Zone of skin (tissue), 1 donor: ENCODE results near the gene CHADL.

DNA sequence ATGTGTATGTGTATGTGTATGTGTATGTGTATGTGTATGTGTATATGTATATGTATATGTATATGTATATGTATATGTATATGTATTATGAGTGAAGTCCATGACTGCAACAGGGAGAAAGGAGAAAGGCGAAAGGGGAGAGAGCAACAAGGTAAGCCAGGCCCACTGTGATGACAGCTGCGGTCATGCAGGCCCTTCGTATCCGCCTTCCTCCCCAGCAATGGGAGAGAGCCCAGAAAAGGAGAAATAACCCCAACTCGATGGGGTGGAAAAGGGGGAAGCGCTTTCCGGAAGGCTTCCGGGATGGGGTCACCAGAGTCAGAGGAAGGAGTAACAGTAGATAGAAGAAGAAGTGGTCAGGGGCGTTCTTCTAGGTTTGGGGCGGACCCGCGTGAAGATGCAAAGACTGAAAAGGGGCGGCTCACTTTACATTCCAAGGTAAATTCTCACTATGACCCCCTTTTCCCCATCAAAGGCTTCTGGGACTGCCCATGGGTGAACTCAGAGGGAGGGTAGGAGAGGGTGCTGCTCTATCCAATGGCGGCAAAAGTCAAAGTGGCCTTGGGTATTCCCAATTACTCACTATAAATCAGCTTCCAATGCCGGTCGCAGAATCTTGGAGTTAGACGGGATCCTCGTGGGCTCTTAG is 1.3 kb upstream of the MRTFA start:
- RRBS = no CpG with 5 or more reads among the region's 18 CpGs

DNA sequence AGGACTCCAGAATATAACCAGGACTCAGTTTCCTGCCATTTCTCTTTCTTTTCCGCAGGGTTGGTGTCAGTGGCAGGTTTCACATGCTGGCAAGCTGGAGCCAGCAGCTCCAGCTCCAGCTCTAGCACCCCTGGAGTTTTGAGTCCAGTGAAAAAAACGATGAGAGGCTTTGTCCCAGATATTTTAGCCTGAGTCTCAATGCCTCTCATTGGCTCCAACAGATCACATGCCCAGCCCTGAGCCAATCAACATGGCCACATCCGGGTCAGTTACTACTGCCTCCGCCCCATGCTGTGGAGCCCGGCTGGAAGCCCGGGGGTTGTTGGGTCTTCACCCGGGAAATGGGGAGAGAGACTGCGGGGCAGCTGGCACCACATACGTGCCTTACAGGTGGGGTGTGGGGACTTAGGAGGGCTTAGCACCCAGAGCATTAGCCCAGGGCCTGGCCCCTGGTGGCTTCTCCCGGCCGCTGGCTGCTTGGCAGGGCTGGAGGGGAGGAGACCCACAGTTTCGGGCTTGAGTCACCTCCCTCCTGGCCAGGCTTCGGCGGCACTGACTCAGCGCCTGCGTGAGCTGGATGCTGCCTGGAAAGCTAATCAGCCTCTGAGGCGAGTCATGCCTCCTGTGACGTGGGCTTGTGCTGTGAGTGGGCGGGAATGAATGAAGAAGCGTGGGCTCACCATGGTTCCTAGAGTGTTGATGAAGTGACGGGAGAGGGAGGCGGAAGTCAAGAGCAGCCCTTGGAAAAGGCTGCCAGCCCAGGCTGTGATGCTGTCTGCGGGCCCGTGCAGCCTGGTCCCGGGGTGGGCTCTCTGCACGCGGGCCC is 15.3 kb upstream of the MRTFA start:
- RRBS = 13% methylated on average over 8 of the region's 27 CpGs

DNA sequence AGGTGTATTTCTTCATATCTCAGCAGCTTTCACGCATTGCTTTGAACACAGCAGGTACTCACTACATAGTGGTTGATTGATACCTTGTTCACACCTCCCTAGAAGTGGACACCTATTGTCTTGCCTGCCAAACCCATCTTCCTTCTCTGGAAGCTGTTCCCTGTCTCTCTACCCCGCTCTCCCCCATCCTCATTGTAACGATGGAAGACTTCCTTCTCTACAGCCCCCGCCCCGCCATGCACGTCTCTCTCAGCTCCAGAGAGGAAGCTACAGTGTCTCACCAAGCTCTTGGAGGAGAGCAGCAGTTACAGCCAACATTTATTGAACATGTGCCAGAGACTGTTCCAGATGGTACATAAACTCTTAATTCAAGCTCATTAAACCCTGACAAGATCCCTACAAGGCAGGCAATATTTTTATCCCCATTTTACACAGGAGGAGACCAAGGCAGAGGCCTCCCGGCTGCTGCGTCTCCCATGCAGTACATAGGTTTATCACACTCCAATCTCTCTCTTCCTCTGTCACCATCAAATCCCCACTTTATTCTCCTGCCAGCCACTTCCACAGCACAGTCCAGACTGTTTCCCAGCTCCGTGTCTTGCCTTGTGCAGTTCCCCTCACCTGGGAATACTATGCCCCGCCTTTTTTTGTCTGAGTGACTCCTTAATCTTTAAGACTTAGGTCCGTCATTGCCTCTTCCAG is 15.2 kb downstream of the MCHR1 start:
- RRBS = no CpG with 5 or more reads among the region's 11 CpGs

DNA sequence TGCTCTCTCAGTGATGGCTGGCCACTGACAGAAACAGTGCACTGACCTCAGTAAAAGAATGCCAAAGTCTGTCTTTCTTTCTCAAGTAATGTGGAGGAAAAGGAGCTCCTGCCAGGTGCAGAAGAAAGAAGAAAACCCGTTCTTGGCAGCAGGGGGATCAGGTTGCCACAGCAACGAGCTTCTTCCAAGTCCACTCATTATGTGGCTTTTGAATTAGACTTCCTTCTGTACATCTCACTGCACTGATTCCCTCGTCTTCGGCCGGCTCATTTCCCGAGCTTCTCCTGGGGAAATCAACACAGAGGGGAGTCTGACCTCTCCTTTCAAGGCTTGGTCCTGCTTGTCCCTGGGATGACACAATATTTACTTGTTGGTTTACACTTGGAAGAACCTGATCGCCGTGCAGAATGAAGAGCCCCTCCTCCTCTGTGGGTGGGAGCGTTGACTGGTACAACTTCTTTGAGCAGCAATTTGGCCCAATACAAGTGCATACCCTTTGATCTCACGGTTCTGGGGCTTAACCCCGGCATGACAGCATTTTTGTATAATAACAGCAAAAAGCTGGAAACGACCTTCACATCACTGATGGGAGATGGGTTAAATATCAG is 35.3 kb downstream of the MCHR1 start:
- RRBS = no CpG with 5 or more reads among the region's 12 CpGs

GRCh38 chr22:40764500-40765336 is 54.4 kb downstream of the SLC25A17 start:
- RRBS = no CpG with 5 or more reads among the region's 9 CpGs

DNA sequence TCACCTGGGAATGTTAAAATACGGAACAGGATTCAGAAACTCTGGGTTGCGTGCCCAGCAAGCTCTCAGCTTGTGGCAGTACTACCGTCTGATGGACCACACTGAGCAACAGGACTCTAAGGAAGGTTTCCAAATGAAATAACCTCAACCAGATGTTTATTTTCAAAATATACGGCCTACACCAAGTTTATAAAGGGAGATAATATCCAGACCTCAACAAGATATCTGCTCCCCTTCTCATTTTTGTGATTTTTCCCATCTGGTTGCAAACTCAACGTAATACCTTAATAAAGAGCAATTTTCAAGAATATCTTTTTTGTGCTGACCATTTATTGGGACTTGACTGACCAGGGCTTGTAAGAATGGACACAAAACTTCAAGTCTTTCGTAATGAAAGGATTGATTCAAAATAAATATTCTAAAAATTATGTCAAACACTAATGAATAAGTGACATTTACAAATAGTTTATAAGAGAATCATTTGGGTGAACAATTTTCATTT is 49.3 kb downstream of the SLC25A17 start:
- RRBS = no CpG with 5 or more reads among the region's 6 CpGs

DNA sequence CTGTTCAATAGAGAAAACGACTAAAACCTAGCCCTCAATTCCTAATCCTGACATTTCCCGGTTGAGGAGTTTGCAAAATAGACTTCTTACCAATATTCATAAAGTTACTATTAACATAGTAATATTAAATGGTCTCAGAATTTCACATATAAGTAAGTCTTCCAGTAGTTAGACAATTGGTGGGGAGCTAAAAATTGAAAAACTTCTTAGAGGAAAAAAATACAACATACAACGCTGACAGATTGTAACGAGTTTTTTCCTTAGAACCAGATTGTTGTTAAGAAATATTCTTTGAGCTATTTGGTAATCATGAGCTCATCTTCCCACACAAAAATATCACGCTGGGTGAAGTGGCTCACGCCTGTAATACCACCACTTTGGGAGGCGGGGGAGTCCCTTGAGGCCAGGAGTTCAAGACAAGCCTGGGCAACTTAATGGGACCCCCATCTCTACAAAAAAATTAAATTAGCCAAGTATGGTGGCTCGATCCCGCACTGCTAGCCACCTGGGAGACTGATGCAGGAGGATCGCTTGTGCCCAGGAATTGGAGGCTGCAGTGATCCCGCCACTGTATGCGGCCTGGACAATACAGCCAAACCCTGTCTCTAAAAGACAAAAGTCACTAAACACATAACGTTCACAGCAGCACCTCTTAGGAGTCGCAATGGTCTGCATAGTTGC is 1.5 kb downstream of the ST13 start:
- RRBS = 14% methylated on average over 1 of the region's 14 CpGs

DNA sequence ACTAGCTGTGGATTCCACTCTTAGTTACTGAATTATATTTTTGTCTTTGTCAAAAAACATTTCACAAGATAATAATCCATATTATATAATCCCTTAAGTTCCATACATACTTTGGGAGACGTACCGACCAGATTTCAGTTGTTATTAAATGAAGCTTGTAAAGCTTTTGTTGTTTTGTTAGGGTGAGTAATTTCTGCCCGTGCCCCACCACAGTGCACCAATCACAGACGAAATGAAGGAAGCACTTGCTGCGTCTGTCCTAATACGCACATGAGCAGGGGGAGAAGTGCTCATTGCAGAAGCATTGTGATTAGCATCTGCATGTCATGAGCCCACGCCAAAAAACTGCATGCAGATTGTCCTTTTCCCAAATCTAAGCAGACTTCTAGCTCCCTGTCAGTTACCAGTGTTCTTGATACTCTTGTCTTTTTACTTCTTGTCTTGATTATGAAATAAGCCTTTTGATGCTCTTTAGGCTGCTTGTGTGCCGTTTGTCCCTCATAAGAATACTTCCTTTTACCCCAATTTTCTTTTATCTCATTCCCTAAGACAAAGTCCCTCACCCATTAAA is 15.5 kb downstream of the RBX1 start:
- RRBS = no CpG with 5 or more reads among the region's 8 CpGs

DNA sequence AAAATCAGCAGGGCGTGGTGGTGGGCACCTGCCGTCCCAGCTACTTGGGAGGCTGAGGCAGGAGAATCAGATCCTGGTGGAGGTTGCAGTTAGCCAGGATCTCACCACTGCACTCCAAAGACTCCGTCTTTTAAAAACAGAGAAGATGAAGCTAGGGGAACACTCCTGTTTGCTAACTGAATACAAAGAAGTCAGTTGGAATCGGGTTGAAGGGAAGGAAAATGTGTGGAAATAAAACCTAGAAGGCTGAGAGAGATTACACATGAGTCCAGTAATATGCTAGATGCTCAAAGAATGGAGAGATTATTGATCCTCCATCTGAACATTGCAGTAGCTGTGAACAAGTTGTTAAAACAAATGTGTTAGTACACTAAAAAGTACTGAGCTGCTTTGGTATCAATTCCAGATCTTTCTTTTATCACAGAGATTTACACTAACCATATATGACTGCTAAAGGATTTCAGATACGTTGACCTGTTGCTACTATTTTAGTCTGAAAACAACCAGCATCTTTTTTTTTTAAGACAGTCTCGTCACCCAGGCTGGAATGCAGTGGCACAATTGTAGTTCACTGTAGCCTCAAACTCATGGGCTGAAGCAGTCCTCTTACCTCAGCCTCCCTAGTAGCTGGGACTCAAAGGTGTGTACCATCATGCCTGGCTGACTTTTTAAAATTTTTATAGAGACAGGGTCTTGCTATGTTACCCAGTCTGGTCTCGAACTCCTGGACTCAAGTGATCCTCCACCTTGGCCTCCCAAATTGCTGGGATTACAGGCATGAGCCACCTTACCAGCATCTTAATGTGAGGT is 24.3 kb upstream of the L3MBTL2 start:
- RRBS = no CpG with 5 or more reads among the region's 7 CpGs

GRCh38 chr22:41240726-41241441 is at the start of gene CHADL:
Gene CHADL (minus strand): TSS chr22:41240931.
- RRBS = 63% methylated on average over 3 of the region's 20 CpGs

DNA sequence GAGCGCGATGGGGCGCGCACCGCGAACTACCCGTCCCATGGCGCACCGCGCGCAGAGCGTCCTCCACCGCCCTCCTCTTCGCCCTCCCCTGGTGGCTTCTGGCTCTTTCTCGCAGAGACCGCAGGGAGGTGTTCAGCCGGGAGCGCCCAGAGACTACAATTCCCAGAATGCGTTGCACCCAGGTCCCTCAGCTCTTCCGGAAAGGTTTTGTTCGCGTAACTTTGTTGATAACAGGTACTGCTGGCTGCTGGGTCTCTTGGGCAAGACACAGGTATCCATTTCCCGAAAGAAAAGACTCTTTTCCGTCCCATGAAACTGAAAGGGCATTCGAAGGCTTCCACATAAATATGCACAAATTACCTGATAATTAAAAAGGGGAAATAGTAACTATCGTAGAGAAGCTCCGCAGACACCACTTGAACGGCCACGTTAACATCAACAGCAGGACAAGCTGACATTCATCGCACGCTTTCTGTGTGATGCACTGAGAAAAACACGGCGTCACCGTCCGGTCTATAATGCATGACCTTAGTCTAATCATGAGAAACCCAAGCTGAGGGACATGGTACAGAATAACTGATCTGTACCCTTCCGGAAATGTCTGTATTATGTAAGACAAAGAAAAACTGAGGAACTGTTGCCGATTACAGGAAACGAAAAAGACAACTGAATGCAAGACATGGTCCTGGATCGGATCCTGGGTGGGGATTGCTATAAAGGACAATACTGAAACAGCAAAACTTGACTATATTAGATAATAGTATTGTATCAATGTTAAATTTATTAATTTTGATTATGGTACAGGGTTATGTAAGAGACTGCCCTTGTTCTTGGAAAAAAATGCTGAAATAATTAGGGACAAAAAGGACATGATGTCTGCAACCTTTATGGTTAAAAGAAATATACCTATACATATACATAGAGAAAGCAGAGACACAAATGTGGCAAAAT is 612 bp upstream of the RANGAP1 start:
- RRBS = 2% methylated on average over 6 of the region's 39 CpGs

DNA sequence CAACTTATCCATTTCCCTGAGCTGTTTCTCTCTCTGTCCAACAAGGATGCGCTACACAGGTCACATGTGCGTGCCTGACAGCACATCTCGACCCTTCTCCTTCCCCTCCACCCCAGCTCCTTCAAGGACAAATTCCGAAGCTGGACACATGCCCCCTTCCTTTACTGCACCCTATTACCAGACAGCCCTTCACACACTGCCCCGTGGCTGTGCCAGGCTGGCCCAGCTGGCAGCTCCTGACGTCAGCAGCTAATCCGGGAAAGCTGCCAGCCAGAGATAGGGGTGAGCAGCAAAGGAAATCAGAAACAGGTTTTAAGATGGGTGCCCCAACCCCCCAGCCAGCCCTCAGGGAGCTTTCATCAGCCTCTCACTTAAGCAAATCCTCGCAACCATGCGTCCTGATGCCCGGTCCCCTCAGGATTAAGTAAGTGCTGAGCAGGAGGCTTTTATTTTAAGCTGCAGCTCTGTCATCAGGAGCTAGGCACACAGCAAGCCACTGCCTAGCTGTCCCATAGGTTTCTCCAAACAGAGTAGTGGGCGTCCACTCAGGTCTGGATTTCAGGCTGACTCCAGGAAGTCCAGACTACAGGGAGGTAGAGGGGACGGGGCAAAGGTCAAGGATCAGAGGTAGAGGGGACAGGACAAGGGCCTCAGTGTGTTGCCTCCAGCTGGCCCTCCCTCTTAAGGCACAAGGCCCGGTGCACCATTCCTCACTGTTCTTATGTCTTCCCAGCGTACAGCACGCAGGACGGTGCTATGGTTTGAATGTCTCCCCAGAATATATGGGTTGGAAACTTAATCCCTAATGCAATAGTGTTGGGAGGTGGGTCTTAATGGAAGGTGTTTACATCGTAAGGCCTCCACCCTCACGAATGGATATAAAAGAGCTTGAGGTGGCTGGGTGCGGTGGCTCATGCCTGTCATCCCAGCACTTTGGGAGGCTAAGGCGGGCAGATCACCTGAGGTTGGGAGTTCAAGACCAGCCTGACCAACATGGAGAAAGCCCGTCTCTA is 20.5 kb downstream of the TEF start:
- RRBS = no CpG with 5 or more reads among the region's 21 CpGs

GRCh38 chr22:41403606-41404398 is 22.1 kb downstream of the TEF start:
- RRBS = no CpG with 5 or more reads among the region's 16 CpGs

DNA sequence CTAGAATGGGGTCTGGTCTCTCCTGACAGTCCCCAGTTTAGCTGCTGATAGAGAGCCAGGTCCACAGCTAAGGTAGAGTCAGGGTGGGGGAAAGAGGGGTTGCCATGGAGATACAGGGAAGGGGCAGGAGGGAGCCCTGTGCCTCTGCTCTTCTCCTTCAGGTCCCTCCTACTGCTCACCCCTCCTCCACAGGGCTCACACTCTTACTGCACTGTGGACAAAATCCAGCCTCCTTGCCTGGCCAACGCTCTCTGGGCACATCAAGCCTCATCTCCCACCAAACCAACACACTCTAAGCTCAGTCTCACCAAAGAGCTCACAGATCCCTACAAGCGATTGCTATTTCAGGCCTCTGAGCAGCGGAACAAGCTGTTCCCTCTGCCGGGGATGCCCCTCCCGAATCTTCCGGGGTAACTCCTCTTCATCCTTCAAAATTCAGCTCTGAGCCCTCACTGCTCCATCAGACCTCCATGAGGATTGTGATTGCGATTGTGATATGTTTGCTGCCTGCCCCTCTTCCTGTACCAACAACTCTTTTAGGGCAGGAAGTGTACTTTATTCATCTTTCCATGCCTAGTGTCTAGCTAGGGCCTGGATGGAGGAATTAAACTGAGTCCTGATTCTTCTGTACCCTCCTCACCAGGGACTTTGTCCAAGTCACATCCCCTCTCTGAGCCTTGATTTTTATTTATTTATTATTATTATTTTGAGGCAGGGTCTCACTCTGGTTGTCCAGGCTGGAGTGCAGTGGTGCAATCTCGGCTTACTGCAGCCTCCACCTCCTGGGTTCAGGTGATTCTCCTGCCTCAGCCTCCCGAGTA is 29.9 kb downstream of the TEF start:
- RRBS = no CpG with 5 or more reads among the region's 9 CpGs

DNA sequence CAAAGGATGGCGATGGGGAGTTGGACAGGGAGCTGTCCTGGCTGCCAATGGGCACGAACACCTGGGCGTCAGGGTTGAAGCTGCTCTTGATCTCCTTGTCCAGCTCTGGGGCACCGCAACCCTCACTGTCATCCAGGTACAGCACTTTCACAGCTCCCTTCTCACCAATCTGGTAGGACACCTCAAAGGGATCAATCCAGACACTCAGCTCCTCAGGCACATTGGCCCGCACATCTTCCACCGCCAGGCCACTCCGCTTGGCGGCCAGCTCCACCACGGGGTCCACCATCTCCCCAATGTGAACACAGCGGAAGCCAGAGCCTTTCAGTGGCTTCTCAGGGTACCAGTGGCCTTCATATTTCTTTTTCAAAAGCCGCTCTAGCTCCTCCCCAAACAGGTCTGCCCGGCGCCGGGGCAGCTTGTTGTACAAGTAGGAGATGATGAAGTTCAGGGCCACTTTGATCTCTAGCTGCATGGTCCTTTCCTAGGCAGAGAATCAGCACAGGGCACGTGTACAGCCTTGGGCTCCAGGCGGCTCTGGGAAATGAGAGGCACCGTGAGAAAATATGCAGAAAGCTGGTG is 9.6 kb downstream of the TOB2 start:
- RRBS = no CpG with 5 or more reads among the region's 17 CpGs

- RRBS = 46% methylated on average over 3 of the region's 18 CpGs
Observed at GRCh38 chr22:41508633-41509551, 35.4 kb downstream of the POLR3H start.

DNA sequence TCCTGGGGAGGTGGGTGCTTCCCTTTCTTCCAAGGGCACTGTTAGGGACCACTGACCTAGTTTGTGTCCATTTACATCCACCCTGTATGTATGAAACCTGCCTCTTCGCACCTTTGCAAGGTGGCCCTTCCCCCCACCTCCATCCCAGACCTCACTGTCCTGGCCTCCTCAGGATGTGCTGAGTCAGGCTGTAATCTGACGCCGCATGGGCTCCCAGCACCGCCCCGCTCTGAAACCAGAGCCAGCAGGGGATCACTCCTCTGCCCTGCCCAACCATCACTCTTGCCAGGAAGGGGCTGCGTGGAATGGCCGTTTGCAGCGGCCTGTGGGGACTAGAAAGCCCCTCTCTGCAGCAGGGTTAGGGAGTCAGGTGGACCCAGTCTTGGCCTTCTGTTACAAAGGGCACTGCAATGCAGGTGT is 31.5 kb downstream of the POLR3H start:
- RRBS = no CpG with 5 or more reads among the region's 8 CpGs

GRCh38 chr22:41551023-41551305 is 6.7 kb upstream of the POLR3H start:
- RRBS = 82% methylated on average over 2 of the region's 6 CpGs

GRCh38 chr22:41589166-41589667 is 423 bp downstream of the PMM1 start:
- RRBS = 1% methylated on average over 11 of the region's 27 CpGs

- RRBS = no CpG with 5 or more reads among the region's 31 CpGs
Observed at GRCh38 chr22:41619394-41620594, 1.0 kb downstream of the DESI1 start.